LHCN-M2 (cell line): ENCODE measurements around the gene MCM5.

GRCh38 chr22:32579713-32580512 lies 105.3 kb downstream of the FBXO7 start:
- RAMPAGE, long total RNA = no peak

- RAMPAGE, long total RNA = no peak
Observed at GRCh38 chr22:32800159-32800592, 1.3 kb upstream of the TIMP3 start.

- RAMPAGE, long total RNA = no peak
Observed at GRCh38 chr22:33302635-33303111, 244.5 kb upstream of the SYN3 start.

DNA sequence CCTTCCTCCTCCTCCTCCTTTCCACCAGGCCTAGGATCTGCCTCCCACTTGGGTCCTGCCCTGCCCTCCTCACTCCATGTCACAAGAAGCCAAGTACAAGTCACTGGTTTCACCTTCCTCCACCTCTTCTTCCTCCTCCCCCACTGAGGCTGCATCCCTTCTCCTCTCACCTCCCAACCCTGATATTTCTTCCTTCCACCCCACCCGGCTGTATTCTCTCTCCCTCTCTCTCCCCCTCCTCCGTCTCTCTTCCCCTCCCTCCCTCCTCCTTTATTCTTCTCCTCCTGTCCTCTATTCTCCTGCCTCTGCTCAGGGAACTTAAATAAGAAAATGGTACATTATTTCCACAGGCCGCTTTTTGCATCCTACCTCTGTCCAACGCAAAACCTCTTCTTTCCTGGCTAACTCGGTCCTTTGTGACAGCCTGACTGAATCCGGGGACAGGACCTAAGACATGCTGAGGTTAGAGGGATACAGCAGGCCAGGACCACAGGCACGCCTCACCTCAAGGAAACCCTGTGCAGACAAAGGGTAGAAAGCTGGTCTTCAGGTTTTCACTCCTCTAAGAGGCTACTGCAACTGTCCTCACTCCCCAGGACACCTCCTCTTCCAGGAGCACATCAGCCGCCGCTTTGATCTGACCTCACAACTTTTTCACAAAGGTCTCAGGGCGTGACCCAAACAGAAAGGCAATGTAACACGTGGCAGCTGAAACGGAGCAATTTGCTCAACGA lies 46.4 kb downstream of the LARGE1 start:
- RAMPAGE, long total RNA = no peak

DNA sequence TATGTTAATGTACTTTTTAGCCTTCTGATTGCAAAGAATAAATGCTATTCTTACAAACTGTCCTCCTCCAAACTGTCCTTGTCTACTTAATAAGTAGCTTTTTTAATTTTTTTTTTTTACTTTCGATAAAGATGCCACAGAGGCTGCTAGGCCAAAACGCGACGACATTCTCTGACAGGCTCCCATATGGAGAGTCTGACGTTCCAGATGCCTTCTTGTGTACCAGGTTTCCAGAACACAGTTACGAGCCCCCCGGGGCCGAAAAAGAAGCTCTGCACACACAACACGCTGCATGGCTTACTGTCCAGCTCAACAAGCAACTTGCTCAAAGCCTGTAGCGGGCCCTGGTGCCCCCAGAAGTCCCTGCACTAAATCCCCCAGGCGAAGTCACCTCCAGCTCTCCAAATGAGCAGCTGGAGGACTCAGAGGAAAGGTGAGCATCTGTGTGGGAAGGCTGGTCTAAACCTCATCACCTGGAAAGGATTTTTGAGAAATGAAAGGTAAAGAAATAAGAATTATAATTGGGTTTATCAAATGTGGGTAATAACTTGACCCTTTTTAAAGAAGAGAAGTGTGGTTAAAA lies 39.2 kb downstream of the LARGE1 start:
- RAMPAGE, long total RNA = no peak

DNA sequence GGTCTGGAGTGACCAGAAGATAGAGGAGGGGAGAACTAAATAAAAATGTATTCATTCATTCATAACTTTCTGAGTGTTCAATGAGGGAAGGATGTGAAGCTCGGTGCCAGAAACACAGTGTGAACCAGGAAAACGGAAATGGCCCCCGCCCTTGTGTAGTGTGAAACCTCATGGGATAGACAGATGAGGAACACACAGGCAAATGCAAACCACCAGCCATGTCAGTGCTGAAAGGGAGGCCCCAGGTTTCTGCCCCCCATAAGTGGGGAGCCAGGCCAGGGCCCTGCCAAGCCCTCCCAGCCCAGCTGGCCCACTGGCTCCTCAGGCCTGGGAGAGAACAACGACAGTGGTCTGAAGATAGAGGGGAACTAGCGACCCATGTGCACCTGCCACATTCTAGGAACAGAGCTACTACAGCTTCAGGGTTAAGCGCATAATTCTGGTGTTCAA lies 30.5 kb downstream of the LARGE1 start:
- RAMPAGE, long total RNA = no peak

DNA sequence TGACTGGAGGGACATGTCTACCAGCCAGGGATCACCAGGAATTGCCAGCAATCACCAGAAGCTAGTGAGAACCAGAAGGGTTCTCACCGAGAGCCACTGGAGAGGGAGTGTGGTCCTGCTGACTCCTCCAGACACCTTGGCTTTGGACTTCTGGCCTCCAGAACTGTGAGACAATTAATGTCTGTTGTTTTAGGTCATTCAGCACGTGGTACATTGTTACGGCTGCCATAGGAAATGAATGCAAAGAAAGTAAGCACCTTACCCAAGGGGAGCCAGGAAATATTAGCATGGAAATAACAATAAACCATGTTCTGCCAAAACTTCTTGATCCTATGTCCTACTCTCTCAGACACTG lies 19.2 kb downstream of the LARGE1 start:
- RAMPAGE, long total RNA = no peak

GRCh38 chr22:35314167-35314582 lies 14.5 kb downstream of the TOM1 start:
- RAMPAGE, long total RNA = no peak

- RAMPAGE, long total RNA = no peak
Observed at GRCh38 chr22:35338228-35338570, 38.5 kb downstream of the TOM1 start.

DNA sequence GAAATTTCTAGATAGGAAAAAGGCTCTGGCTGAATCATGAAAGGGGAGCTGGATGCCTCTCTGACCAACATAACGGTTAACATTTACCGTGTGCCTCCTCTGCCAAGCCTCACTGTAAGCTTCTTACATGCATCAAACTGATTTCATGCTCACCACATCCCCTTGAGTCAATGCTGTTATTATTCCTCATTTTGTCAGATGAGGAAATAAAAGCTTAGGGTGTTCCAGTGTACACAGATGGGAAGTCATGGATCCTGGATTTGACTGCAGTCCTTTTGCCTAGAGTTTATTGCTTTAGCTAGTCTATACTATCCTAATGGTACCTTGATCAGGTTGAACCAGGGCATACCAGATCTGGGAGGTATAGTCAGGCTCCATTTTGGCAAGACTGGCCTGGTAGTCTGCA lies 5.8 kb upstream of the HMOX1 start:
- RAMPAGE, long total RNA = no peak

- RAMPAGE, long total RNA = no peak
Observed at GRCh38 chr22:35399759-35400355, at the start of gene MCM5. TSS of gene MCM5 (plus strand) at chr22:35400140.

DNA sequence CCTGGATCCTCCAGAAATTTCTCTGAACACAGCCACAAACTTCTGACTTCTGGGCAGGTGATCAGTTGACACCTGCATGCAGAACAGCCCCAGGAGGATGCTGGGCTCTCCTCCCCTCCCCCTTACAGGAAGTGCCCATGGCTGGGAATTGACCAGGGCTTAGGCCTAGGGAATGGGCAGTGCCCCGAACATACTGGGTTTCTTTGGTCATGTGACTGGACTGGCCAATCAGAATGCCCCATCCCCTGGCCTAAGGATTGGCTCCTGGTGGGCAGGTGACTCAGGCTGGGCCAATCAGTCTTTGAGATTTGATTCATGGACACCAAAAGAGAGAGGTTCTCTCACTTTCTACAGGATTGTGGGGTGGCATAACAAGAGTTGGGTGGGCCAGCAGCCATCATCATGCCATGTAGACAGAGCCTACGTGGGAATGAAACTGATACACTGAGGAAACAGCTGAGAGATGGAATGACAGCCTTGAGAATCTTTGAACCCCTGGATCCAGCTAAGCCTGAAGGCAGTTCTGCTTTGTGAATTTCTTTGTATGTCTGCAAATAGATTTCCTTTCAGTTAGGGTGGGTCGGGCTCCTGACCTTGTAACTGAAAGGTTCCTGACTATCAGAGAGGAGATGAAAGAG lies 37.2 kb downstream of the MCM5 start:
- RAMPAGE, long total RNA = no peak

- RAMPAGE, long total RNA = no peak
Observed at GRCh38 chr22:35541026-35541652, 508 bp downstream of the RASD2 start.

GRCh38 chr22:35649293-35649504 lies 953 bp downstream of the APOL6 start:
- RAMPAGE, long total RNA = no peak

GRCh38 chr22:35660268-35660703 lies 12.0 kb downstream of the APOL6 start:
- RAMPAGE, long total RNA = no peak

GRCh38 chr22:35842834-35843282 lies 125.2 kb downstream of the APOL5 start:
- RAMPAGE, long total RNA = no peak

DNA sequence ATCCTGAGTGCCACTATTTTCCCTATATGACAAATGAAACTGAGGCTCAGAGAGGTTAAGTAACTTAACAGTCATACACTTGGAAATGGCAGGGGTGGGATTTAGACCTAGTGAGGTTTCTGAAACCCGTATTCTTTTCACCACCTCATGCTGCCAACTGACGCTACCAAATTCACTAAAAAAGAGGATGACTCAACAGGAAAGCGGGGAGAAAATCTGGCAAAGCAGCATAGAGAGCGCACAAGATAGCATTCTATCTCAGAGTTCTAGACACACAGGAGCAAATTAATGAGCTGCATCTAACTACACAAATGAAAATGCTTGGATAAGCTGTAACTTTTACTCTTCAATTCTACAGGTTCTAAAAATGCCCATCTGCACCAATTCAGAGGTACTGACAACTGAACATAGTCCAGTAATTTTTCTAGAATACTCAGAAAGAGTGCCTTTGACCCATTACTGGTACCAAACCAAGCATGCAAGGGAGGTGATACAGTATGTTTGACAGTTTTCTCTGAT lies 136.4 kb downstream of the RBFOX2 start:
- RAMPAGE, long total RNA = no peak

DNA sequence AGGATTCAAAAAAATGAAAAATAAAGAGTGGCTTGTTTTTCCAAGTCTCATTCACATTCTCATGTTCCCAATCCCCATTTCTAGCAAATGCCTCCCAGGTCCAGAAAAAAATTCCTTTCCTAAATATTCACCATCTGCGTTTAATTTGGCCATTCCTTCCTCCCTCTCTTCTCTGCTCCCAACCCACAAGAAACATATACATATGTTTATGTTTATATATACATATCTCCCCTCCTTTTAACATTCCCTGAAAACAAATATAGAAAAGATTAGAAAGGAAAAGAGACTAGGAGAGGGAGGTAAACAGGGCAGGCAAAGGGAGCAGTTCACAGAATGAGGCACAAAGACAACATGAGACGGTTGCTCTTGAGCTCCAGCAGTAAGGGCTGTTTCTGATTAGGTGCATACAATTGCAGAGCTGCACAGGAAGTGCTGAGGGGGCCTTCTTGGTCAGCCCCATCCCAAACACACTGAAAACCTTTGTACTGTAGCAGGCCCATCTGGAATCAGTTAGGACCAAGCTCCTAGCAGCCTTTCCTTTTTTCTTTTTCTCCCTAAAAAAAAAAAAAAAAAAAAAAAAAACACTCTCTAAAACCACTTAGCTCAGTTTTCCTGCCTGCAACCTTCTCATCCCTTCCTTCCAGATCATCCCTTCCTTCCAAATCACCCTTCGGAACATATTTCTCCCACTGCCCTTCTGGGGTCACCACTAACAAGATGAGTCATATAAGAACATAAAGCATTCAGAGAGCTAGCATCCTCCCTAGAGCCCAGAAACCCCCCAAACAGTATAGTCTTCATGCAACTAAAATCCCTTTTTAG lies 57.1 kb downstream of the RBFOX2 start:
- RAMPAGE, long total RNA = no peak

DNA sequence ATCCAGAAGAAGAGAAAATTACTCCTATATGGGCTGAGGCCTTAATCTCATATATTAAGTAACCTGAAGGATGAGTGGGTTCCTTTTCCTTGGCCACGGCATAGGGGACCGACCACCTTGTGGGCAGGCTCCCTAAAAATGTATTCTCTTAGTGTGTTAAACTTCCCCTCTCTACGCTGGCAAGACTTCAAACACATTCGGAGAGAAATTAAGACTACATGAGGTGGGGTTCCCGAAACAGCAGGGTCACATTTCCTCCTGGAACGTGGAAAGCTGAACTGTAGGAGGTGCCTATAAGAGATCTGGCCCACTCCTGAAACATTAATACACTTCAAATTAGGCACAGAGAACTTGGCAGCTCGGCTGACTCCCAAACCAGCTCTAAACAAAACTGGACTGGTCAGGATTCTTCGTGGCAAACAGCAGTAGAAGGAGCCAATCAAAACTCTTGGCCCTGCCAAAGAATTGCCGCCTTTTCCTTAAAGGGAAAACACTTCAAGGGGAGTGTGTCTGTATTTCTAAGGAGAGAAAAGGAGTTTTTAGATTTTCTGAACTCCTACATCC lies 54.8 kb downstream of the RBFOX2 start:
- RAMPAGE, long total RNA = no peak

DNA sequence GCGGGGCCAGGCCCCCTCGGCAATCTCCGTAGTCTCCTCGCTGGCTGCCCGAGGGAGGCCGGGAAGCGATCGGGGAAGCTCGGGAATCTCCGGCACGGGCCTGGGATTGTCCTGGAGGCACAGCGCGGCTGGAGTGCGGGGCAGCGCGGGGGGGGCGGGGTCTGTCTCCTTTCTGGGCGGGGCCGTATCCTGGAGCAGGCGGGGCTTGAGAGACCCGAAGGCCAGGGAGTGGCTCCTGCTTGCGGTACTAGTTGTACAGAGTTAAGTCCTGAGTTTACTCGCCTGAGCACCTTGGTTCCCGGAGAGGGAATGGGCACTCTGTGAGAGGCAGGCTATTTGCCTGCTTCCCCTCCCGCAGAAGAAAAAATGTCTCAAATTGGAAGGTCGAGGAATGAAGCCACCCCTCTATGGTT lies 421 bp upstream of the RBFOX2 start:
- RAMPAGE, long total RNA = no peak